ENCODE measurements around a stretch of chr9.

GRCh38 chr9:122949692-122950660 is 9.2 kb downstream of the RABGAP1 start:
- PRO-cap: no peak

- PRO-cap: no peak
Observed at GRCh38 chr9:123033907-123034195, 384 bp downstream of the GPR21 start.

DNA sequence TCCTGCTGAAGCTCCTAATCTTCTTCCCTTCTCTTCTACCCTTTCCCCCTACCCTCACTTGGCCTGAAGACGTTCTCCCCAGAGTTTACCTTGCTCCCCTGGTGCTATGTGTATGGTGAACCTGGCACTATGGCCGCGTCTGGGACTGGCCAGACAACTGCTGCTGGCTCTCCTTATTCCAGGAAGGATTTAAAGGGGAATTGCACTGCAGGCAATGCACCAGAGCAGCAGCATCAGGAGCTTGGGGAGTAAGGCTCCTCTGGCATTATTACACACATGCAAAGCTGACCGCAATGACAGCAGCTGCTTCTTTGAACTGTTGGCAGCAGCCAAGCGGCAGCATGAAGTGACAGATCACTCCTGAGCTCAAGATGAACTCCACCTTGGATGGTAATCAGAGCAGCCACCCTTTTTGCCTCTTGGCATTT is 743 bp downstream of the GPR21 start:
- PRO-cap: no peak

GRCh38 chr9:123041895-123042480 is 8.5 kb downstream of the GPR21 start:
- PRO-cap: no peak

GRCh38 chr9:123058694-123059221 is 25.3 kb downstream of the GPR21 start:
- PRO-cap: no peak

DNA sequence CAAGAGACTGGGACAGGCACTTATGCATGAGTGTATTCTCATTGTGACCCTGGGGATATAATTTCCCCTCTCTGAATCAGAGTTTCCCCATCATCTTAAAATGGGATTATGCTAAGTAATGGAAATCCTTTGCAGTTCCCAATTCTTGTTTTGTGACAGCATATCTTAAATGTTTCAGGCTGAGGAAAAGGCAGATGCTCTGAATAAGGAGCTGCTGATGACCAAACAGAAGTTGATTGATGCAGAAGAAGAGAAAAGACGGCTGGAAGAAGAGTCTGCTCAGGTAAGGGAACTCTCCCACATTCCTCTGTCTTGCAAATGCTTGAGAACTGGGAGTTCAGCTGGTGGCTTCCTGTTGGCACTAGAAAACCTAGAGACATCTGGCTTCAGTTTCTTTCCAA is 64.1 kb downstream of the GPR21 start:
- PRO-cap: no peak

DNA sequence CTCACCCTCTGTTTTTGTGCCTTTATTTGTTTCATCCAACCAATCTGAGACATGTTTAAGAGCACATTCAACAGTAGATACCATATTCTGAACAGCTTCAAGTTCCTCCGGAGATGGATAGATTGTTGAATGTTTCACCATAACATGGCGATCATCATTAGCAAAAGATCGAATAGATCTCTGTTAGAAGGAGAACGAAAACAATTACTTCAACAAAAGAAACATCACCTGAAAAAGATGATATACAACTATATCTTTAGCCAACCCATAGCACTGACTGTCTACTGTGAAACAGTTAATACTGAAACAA is 89.4 kb downstream of the STRBP start:
- PRO-cap: no peak

DNA sequence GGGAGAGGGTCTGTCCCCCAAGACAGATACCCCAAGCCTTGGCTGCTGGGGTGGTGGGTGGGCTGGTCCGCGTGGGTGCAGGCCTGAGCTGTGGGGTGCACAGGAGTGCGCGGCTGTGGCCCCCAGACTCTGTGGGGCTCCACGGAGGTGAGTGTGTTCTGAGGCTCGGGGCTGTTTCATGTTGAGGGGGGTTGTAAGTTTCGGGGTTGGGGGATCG is 296 bp downstream of the CRB2 start:
- PRO-cap: no peak

GRCh38 chr9:123357904-123358630 is 2.1 kb downstream of the CRB2 start:
- PRO-cap: no peak

DNA sequence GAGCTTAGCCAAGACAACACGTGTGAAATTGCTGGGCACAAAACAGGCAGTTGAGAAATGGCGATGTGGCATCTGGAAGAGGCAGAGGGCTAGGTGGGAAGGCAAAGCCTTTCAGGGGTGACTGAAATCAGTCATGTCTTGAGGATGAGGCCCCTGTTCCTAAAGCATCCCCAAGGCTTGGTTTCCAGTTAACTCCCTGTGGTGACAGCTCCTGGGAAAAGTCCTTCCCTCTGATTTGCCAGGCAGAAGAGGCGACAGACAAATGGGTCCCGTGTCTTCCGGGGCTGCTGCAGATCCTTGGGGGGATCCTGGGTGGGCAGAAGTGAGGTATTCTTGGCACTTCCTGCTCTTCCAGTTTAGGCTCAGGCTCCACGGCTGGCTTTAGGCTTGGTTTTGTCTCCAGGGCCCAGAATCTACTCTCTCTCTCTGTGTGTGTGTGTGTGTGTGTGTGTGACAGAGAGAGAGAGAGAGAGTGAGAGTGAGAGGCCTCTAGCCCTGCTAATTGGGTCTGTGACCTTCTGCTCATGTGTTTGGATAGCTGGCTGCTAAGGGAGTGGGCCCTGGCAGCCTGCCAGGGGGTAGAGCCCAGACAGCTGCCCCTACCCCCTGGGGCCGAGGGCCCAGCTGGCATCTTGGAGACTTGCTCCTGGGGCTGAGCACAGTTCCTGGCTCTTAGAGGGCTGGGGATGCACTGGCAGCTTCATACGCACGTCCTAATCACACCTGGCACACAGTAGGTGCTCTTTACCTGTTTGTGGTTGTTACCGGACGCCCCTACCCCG is 39.2 kb downstream of the CRB2 start:
- PRO-cap: no peak

DNA sequence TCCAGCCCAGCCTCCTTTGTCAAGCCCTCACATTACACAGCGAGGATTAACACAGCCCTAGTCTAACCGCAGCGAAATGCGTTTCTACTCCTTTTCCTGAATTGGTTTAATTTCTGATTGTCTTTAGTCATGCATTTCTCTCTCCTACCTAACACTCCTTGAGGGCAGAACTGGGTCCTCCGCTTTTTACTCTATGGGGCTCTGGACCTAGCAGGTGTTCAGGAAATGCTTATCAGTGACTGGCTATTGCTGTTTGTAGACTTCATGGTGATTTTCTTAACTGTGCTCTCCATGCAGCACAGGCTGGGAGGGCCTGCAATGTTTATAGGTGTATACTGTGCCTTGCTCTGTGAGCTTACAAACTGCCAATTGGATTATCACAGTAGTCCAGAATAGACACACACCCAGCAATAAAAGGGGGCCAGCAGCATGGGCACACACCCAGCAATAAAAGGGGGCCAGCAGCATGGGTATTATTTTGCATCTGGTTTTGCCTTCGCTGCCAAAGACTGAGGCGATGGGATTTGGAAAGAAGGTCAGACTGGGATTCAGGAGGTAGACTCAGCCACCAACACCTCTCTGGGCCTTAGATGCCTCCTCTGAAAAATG is 99.9 kb downstream of the CRB2 start:
- PRO-cap: no peak

DNA sequence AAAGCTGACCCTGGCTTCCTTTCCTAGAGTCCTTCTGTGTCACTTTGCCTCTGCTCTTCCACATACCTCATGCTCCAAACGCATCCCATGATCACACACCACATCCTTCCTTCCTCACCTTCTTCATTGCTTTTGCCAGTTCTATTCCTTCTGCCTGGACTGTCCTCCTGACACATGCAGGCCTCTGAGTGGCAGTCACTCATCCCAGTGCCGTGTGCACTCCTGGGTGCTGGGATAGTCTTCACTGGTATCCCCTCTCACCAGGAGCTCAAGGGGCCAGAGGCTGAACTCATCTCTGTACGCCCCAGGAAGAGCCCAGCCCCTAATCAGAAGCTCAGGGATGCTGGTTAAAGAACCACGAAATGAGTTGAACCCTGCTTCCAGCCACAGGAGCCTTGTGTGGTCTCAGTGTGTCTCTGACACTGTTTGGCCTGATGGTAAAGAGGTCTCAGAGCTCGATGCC is 105.1 kb downstream of the CRB2 start:
- PRO-cap: no peak

DNA sequence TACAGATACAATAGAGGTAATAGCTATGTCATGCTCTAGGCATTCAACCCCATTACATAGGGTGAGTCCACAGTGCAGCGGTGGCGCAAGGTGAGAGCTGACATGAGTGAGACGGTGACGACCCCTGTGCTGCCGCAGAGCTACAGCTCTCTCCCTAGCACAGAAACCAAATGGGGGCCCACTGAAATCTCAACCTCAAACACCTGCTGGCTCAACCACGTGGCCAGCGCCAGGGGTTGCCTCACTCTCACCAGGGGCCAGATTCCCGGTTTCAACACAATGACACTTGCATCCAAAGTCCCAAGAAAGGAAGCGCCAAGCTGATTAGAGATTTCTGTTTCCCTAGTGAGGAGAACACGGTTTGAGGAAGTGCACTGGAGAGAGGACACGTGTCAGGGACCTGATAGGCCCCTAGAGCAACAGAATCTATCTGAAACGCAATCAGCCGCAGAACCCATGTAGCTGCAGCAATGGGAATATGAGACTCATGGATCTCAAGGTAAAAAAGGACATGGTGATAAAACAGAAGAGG is 114.2 kb downstream of the CRB2 start:
- PRO-cap: no peak

GRCh38 chr9:123608257-123608566 is 252.2 kb downstream of the CRB2 start:
- PRO-cap: no peak

GRCh38 chr9:124137718-124138087 is 120.0 kb upstream of the NEK6 start:
- PRO-cap: no peak

DNA sequence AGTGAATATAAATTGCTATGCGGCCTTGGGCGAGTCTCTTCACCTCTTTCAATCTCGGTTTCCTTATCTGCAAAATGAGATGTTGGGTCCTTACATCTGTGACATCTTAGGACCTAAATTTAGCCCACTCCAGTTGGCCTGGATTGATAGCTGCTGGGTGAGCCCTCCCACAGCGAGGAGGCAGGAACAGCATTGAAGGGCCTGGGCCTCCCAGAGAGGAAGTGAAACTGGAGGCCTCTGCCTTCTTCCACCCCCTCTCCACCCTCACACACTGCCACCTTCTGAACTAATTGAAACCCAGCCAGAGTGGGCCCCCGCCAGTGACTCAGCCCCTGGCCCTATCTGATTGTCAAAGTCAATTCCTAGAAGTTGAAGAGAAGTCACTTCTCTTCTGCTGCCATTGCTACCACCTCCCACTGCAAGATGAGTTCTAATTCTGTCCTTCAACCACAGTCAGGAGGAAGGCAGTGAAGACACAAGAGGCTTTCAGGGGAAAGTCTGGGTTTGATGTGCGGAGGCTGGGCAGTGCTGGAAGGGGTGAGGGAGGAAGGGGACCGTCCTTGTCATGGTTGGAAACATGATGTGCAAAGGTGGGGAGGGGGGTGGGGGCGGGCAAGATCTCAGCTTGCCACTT is 55.2 kb upstream of the NEK6 start:
- PRO-cap: no peak

DNA sequence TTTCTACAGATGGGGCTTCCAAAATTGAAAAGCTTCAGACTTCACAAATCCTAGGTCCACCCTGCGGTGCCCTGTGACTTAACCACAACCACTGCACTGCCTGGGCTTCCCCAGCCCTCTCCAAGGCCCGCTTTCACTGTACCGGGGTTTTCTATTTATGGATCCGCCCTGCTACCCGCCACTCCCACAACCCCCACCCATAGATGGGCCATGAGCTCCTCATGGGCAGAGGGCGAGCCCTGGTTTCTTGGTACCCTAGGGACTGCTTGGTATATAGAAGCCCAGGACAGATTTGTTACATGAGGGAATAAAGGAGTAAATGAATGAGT is 39.9 kb upstream of the NEK6 start:
- PRO-cap: no peak

DNA sequence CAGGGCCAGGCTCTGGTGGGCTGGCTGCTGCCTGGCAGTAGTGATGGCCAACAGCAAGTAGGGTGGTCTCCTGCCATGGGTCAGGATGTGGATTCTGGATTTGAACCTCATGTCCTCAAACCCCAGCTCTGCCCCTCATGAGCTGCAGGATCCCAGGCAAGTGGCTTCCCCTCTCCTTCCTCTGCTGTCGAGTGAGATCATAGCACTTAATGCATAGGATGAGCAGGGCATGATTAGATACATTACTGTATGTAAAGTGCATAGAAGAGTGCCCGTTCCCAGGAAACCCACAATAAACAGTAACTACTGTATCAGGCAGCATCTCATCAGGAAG is 38.6 kb upstream of the NEK6 start:
- PRO-cap: no peak

DNA sequence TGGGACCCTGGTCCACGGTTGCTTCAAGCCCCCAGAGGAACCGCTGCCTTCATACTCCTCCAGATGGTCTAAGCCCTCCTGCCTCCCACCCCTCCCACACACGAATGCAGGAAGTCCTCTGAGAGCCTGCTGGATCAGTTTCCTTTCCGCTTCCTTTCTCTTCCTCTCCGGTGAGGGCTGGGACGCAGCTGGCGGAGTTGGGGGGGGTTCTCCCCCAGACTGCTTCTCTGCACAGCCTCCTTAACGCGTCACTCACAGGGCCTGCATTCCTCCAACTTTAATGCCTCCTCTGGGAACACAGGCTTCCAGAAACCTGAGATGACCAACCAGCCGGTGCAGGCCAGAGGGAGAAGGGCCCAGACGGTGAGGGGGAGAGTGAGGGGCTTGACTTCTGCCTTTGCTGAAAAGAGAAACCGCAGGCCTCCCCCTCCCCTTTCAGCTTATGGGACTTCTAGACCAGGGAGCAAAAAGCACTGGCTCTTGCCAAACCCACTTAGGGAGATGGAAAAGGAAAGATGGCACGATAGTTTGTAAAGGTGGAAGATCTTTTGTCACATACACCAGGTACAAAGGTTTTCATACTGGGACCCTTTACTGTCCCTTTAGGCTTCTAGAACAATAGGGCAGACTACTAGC is 14.8 kb upstream of the NEK6 start:
- PRO-cap: no peak

DNA sequence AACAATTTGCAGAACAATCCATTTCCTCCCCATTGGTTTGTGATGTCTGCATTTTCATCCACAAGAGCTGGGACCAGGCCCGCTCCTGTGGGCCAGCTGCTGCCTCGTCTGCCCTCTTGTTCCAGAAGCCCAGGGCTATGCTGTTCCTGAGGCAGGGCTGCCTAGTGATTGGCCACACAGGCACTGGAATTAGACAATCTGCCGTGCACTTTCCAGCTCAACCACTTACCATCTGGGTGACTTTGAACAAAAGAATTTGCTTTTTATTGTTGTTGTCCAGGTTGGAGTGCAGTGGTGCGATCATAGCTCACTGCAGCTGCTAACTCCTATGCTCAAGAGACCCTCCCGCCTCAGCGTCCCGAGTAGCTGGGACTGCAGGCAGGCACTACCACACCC is 1.3 kb upstream of the NEK6 start:
- PRO-cap: no peak

Data from SP-49 (cell line).